Subcutaneous adipose tissue (tissue), 3 donors: ENCODE measurements around a stretch of chr22.

GRCh38 chr22:27794149-27794712 is 7.3 kb downstream of the MN1 start:
- PRO-cap, result unidirectional peak, plus-strand start at chr22:27794404
- RAMPAGE, long total RNA, 3 experiments, result no peak in any of the 3 experiments

DNA sequence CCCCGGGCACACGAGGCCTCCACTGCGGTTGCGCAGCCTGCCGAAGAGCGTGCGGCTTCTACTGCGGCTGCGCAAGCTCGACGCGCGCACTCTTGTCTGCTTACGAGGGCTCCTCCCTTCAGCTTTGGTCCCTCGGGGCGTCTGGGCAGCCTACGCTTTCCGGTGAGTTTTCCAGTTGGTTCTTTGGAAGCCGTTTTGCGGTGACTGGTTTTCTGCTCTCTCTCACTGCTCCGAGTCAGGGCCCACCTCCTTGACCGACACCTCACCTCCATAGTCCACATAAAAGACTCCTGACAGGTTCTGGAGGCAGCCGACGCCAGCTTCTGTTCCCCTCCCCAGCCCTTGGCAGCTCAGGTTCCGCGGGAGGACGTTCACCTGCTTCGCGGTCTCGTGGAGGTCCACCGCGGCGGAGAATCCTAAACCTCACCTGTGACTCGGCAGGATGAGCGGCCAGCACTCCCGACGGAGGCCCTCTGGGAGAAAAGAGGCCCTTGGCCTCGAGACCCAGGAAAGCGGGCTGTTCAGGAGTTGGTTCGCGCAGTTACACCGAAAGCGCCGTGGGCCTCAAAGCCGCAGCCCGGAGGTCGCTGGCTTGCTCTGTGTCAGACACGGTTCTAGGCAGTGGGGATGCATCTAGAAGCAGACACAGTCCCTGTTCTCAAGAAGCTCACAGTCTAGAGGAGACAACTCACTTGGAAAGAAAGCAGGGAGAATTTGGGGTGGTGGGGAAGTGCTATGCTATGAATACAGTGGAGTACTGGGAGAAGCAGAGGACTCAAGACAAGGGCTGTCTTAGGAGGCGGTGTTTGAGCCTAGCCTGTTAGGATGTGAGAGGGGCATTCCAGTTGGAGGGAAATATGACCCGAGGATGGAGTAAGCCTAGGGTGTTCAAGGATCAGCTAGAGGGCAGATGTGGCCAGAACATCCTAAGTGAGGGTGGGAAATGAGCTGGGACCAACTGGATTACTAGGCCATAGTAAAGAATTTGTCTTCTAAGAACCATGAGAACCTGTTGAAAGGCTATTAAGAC is 643 bp upstream of the PITPNB start:
- PRO-cap, result bidirectional peak, plus-strand start at position 174 of the sequence, minus-strand start outside the sequence; unidirectional peak, plus-strand start at position 353 of the sequence; bidirectional peak, plus-strand start at position 854 of the sequence, minus-strand start at position 808 of the sequence
- RAMPAGE, long total RNA, 3 experiments, result start-site peak on the plus strand in 2 of 3 experiments, centred at positions 69 to 88 of the sequence, 31 to 106 reads per replicate

DNA sequence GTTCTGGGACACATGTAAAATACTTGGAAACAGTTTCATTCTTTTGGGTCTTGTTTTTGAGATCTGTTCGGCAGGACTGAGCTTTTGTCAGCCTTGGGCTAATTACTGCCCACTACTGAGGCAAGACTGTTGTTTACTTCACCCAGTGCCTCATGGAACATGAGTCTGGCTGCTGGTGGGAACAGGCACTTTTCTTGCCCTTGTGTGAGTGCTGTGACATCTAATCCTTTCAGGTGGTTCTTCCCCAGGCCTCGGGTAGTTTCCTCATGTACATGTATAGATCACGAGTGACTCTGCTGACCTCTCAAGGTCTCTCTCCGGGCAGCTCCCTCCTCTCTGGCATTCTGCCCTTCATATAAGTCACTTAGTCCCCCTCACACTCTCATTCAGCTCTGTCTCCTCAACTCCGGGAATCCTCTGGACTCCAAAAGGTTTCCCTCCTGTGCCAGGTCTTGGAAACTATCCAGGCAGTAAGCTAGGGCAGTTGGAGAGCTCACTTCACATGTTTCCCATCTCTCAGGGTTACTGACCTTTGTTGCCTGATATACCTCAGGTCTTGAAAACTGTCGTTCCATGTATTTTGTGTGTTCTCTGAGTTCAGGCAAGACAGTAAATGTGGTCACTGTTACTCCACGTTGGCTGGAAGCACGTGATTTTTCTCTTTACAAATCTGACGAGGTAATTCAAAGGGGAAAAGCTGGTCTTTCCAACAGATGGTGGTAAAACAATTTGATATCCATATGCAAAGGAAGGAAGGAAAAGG is 40.3 kb upstream of the PITPNB start:
- PRO-cap, result no peak
- RAMPAGE, long total RNA, 3 experiments, result no peak in any of the 3 experiments

- PRO-cap, result no peak
- RAMPAGE, long total RNA, 3 experiments, result no peak in any of the 3 experiments
These were observed 95.4 kb downstream of the TTC28 start for GRCh38 chr22:28583909-28584937.

DNA sequence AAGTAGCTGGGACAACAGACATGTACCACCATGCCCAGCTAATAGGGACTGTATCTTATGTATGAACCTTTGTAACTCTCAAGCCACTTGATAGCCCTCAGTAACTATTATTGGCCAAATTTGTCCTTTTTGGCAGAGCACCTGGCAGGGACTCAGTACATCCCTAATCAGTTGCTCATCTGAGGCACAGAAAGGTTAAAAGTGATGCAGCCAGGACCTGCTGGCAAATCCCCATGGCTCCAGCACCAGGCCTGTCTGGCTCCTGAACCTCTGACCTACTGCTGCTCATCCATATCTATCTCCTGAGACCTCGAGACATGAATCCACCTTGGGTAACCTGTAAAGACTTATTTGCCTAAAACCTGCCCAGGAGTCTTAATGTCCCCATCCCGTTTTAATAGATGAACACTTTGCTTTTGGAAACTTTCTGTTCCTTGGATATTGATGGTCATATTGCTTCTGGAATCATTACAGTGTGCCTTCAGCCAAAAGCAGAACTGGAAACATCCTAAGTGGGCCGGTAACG is 49.1 kb downstream of the CCDC117 start:
- PRO-cap, result no peak
- RAMPAGE, long total RNA, 3 experiments, result no peak in any of the 3 experiments

DNA sequence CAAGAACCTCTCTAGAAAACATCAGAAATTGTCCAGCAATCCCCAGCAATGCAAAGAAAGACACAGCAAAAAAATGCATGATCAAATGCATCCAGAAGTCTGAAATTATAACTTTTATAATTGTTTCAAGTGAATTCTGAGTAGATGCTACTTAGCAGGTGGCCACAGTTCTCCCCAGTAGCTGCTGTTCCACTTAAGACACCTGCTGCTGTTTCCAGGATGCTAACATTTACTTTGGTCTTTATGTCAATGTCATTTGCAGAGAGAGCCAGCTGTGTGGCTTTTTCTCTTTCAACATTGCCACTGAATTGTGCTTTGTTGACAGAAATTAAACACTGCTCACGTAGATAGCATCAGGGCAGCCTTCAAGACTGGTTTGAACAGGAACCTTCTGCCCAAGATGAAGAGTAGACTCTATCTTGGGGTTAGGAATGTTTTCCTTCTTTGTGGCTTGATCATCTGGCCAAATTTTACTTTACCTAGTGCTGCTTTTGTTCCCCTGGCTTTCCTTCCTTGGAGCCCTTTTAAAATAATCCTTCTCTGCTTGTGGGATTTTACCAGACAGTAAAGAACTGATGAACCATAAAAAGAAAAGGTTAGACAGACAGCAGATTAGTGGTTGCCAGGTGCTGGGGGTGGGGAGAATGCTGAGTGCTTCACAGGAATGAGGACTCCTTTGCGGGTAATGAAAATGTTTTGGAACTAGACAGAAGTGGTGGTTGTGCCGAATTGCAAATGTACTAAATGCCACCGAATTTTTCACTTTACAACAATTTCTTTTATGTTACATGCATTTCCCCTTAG is 50.5 kb downstream of the CCDC117 start:
- PRO-cap, result no peak
- RAMPAGE, long total RNA, 3 experiments, result no peak in any of the 3 experiments

- PRO-cap, result bidirectional peak, plus-strand start at chr22:28883496, minus-strand start at chr22:28883164
- RAMPAGE, long total RNA, 3 experiments, result no peak in any of the 3 experiments
These were observed 350 bp upstream of the ZNRF3 start for GRCh38 chr22:28883041-28883402.

DNA sequence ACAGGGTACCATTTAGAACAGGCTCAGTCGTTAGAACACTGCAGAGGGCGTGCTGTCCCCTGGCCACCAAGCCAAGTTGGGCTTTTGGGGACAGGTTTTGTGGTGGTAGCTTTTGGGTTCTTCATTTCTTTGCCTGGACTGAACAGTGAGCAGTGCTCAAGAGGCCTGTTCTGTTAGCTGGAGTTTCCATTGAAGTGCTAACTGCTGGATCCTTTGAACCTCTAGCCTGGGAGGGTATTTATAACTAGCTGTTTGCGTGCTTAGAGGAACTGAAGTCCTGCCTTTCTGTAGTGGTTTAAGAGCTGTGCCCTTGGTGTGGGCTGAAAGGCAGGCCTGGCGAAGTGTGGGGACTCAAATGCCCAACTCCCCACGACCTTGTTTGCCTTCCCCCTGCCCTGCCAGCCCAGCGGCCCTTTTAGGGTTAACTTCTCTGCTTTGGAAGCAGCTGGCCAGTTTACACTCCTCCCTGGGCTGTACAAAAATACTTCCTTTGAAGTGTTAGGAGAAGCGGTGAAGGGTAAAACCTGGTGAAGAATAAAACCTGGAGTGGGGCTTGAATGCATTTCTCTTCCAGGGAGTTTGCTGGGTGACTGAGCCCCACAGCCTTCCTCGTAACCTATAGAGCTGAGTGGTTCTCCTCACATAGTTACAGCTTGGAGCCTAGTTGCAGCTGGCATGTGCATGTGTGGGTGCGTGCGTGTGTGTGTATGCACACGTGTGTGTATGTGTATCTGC is 34.6 kb downstream of the ZNRF3 start:
- PRO-cap, result no peak
- RAMPAGE, long total RNA, 3 experiments, result no peak in any of the 3 experiments

DNA sequence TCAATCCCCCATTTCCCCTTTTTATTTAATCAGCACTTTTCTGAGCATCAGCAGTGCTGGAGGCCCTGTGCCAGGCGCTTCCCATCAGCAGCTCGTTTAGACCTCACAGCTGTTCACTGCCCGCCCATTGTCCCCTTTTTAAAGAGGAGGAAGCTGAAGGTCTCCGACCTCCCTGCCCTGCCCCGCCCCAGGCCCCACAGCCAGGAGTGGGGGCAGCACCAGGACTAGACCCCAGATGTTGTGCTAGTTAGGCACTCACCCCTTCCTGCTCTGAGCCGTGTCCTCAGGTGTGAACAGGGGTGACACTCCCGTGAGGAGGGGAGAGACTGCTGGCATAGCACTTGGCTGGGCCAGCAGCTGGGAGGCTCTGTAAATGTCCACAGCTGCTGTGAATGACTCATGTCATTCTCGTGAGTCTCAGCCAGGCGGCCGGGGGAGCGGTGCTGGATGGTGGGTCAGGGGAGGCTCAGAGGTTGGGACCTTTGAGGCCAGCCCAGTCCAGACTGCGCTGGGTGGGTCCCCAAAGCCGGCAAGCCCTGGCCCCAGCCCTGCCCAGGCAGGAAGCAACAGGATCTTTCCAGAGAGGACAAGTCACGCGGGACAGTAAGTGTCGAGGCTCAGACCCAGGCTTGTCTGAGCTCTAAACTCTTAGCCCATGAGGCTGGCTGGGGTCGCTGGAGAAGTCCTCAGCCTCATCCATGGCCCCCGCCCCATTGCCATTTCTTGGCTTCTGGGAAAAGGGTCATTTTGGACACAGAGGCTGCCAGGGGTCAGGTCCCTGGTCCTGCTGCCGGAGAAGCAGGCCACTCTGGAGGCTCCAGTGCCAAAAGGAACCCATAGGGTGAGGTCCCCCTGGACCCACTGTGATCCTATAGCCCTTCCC is 20.0 kb downstream of the EMID1 start:
- PRO-cap, result no peak
- RAMPAGE, long total RNA, 3 experiments, result no peak in any of the 3 experiments

DNA sequence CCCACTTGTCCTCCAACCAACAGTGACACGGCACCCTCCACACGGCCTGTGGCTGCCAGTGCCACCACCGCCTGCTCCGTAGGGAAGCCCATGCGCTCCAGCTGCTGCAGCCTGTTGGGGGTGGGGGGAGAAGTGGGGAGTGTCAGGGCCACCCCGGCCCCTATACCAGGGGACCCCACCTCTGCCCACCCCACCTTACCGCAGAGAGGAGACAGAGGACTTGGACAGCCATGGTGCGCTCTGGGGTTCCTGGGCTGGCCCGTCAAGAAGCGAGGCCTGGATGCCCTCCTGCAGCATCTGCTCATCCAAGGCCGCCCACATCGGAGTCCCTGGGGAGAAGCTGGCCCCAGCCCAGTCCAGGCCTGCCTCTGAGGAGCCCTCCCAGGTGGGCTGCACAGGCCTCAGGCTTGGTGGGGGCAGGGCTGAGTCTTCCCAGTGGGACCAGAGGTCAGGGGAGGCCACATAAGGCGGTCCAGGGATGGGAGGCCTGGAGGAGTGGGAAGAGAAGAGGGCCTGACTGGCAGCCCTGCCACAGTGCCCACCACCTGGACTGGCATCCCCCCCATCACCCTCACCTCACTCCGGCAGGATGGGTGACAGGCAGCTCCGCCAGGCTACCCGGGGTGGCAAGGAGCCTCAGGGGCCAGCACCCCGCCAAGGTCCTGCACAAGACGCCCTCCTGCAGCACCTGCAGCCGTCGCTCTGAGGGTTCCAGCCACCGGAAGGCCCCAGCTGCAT is 7.5 kb downstream of the RHBDD3 start:
- PRO-cap, result no peak
- RAMPAGE, long total RNA, 3 experiments, result no peak in any of the 3 experiments

- PRO-cap, result no peak
- RAMPAGE, long total RNA, 3 experiments, result no peak in any of the 3 experiments
These were observed 1.5 kb downstream of the EWSR1 start for GRCh38 chr22:29269306-29270199.

DNA sequence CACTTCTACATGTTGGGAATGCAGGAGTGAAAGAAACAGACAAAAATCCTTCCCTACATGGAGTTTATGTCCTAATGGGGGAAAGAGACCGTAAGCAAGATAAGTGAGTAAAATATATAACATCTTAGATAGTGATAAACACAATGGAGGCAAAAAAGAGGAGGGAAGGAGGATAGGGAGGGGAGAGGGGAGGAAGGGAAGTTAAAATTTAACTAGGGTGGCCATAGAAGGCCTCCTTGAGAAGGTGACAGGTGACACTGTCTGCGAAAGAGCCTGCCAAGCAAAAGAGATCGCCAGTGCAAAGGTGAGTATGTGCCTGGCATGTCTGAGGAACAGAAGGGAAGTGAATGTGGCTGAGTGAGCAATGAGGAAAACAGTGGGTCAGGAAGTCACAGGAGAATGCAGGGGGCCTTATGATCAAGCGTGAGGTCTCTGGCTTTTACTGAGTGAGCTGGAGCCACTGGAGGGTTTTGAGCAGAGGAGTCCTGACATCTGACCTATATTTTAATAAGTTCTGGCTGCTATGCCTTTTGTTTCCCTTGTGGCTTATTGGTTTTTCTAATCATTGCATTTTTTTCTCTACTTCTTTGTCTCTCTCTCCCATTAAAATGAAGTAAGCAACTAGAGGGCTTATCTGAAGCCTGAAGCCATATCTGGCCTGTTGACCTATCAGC is 5.8 kb downstream of the AP1B1 start:
- PRO-cap, result no peak
- RAMPAGE, long total RNA, 3 experiments, result no peak in any of the 3 experiments

DNA sequence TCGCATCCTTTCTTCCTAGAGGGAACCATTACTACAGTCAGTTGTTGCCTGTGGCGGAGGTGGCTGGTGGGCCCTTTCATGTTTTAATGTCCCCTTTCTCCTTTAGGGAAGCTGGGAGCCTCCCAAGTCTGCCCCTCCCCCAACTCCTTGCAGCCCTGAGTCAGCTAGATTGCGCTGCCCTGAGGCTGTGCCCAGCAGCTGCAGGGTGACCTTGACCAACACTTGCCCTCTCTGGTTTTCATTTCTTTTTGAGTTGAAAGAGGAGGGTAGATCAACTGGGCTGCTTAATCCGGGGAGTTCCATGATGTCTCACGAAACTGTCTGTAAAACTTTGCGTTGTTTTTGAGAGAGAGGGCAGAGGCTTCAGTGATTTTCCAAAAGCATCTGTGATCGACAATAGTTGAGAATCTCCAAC is 1.7 kb downstream of the NEFH start:
- PRO-cap, result no peak
- RAMPAGE, long total RNA, 3 experiments, result no peak in any of the 3 experiments

DNA sequence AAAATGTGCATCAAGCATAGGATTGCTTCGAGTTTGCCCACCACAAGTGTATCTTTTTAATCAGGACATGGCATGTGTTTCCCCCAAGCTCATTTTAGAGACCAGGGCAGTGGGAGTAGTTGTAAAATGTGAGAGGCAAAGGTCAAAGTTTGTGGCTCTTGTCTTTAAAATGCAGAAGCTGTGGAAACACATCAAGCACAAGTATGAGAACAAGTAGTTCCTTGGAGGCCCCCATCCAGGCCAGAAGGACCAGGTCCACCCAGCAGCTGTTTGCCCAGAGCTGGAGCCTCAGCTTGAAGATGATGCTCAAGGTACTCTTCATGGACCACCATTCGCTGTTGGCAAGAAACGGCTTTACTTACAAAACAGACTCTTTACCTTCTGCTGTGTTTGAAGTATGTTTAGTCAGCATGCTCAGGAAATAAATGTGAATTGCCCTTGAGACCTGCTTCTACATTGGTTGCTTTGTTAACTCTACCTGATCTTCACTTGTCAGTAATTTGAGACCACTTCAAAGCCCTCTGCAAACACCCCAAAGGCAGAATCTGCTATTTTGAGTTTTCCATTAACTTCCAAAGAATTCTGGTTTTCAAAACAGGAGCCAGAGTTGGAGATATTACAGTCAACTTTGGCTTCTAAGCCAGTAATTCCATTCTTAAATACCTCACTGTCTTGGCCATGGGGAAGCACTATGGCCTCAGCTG is 2.5 kb downstream of the UQCR10 start:
- PRO-cap, result no peak
- RAMPAGE, long total RNA, 3 experiments, result no peak in any of the 3 experiments

DNA sequence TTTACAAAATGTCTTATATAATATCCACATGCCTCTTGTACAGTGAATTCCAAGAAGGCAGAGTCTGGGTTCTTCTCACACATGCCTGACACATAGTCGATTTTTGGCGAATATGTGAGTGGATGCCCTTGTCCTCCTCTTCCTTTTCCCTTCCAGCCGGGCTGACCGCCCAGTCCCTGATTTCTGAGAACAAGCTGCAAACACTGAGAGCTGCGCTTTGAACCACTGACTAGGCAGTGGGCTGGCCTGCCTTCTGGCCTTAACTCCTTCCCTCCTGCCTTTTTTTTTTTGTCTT is 17.8 kb downstream of the UQCR10 start:
- PRO-cap, result no peak
- RAMPAGE, long total RNA, 3 experiments, result no peak in any of the 3 experiments

DNA sequence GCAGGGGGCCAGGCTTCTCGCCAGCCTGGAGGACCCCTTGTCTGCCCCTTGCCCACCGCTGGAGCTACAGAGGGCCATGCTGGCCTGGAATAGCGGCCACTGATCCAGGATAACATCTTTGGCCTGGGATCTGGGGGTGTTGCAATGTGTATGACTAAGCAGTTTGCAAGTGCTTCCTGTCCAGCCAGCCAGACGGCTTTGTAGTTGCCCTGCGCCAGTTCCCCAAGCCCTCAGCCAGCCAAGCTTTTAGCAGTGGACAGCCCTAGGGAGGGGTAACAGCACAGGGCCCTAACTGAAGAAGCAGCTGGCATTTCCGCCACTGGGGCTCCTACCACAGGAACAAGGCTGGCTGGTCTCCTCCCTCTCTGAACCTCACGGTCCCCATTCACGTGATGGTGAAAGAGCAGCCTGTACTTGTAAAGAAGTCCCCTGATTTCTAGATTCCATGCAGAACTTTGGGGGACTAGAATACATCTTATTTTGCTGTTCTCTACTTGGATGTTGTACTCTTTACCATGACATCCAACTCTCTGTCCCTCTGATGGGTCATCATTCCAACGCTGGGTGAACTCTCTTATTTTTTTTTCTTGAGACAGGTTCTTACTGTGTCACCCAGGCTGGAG is 32.2 kb downstream of the UQCR10 start:
- PRO-cap, result unidirectional peak, plus-strand start at position 252 of the sequence
- RAMPAGE, long total RNA, 3 experiments, result no peak in any of the 3 experiments

- PRO-cap, result no peak
- RAMPAGE, long total RNA, 3 experiments, result no peak in any of the 3 experiments
These were observed 16.8 kb downstream of the ASCC2 start for GRCh38 chr22:29821081-29821865.

DNA sequence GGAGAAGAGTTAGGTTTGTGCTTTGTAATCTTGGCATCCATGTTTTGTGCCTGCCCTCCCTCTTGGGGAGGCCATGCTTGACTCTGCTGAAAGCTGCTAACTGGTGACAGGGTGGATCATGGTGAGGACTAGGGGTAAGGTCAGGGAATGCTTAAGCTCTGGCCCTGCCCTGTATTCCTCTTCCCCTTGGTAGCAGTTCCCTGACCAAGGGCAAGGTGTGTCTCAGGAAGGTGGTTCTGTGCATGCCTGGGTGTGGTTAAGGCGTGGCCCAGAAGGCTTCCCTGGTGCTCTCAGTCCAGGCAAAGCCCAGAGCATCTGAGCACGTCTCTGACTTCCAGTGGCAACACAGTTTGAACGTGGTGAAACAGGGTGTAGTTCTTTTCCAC is 53.2 kb upstream of the HORMAD2 start:
- PRO-cap, result no peak
- RAMPAGE, long total RNA, 3 experiments, result no peak in any of the 3 experiments

- PRO-cap, result no peak
- RAMPAGE, long total RNA, 3 experiments, result no peak in any of the 3 experiments
These were observed 3.1 kb upstream of the HORMAD2 start for GRCh38 chr22:30076979-30077693.

- PRO-cap, result no peak
- RAMPAGE, long total RNA, 3 experiments, result no peak in any of the 3 experiments
These were observed 49.8 kb downstream of the LIF start for GRCh38 chr22:30196701-30197296.